Tibial nerve (tissue), 3 donors: ENCODE measurements around the genes GLIS2 and DNAJA3.

DNA sequence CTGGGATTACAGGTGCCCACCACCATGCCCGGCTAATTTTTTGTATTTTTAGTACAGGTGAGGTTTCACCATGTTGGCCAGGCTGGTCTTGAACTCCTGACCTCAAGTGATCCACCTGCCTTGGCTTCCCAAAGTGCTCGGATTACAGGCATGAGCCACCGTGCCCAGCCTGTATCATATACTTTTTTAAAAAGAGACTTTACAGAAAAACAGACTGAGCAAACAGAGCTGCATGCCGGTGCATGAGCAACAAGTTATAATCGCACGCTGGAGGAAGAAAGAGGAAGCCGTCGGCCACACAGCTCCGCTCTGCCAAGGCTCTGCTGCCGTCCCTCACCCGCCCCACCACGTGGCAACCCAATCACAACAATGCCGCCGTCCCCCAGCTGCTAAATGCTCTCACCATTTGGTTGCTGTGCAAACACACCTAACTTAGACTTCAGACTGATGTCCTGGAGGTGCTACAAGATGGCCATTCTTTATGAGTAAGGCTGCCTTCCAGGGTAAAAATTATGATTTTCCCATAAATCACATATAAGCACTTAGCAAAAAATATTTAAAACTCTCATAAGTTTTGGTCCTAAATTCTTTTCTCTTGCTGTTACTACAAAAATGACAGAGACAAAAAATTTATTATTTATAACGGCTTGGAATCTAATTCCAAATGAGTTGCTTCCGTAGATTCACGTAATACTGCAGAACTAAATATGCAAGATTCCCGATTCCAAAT, 83.4 kb downstream of the ADCY9 start:
- PRO-cap, result no peak
- RAMPAGE, long total RNA, 3 experiments, result no peak in any of the 3 experiments

DNA sequence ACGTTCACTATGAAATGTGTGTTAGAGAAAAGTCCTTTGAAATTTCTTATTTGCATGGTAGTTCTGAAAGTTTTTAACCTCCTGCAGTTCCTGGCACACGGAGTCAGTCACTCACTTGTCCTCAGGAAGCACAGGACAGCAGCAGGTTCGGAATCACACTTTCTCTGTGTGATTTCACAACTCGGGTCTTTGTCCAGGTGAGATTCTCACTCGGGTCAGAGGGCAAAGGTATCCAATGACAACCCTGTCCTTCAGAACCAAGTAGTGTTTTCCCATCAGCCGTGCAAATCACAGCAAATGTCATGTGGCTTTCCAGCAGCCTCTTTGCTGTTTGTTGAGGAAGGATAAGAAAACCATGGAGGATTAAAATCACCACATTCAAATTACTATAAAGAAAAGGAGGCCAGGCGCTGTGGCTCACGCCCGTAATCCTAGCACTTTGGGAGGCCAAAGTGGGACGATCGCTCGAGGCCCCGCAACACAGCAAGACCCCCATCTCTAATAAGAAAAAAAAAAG, 22.1 kb downstream of the ADCY9 start:
- PRO-cap, result no peak
- RAMPAGE, long total RNA, 3 experiments, result no peak in any of the 3 experiments

- PRO-cap, result bidirectional peak, plus-strand start at chr16:4184075, minus-strand start at chr16:4183935
- RAMPAGE, long total RNA, 3 experiments, result no peak in any of the 3 experiments
Measured at GRCh38 chr16:4183269-4184403, 58.2 kb downstream of the SRL start.

- PRO-cap, result no peak
- RAMPAGE, long total RNA, 3 experiments, result no peak in any of the 3 experiments
Measured at GRCh38 chr16:4263373-4264063, 9.3 kb downstream of the TFAP4 start.

DNA sequence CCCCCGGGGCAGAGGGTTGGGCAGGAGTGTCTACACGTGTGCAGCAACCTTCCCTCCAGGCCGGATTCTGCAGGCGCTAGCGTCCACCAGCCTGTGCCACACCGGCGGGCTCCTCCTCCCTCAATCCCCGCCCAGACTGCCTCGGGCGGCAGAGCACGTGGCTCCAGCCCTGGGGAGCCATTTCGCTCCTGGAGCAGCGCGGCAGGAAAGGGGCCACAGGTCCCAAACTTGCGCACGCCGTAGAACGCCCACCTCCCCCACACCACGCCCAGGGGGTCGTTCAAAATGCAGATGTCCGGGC, 1.7 kb downstream of the TFAP4 start:
- PRO-cap, result bidirectional peak, plus-strand start at position 191 of the sequence, minus-strand start at position 69 of the sequence
- RAMPAGE, long total RNA, 3 experiments, result no peak in any of the 3 experiments

- PRO-cap, result bidirectional peak, plus-strand start at chr16:4271998, minus-strand start at chr16:4271839
- RAMPAGE, long total RNA, 3 experiments, result no peak in any of the 3 experiments
Measured at GRCh38 chr16:4271528-4272187, 1.2 kb downstream of the TFAP4 start.

DNA sequence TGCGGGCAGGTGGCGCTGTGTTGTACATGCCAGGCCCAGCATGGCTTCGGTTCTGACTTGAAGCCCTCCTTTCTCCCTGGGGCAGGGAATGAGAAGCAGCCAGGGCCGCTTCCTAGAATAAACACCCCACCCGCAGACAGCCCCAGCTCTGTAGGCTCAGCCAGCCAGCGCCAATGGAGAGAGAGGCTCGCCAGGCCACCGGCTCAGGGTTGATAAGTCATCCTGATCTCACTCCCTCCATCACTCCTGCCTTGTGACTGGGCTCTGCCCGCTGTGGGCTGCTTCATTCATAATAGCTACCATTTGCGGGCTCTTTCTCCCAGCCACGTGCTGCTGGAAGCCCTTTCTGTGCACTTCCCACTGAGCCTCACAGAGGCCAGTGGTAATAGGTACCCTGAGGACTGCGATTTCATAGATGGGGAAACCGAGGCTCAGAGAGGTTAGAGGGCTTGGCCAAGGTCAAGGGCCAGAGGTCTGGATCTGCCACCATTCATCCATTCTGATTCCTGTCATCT, 5.9 kb upstream of the GLIS2 start:
- PRO-cap, result no peak
- RAMPAGE, long total RNA, 3 experiments, result no peak in any of the 3 experiments

- PRO-cap, result bidirectional peak, plus-strand start at chr16:4315318, minus-strand start at chr16:4315300; bidirectional peak, plus-strand start at chr16:4315662, minus-strand start at chr16:4315575; bidirectional peak, plus-strand start at chr16:4316067, minus-strand start at chr16:4315872
- RAMPAGE, long total RNA, 3 experiments, result no peak in any of the 3 experiments
Measured at GRCh38 chr16:4315194-4316213, at the start of gene GLIS2. Gene GLIS2 (plus strand): TSS chr16:4316067.

GRCh38 chr16:4324014-4324612, 8.2 kb downstream of the GLIS2 start:
- PRO-cap, result no peak
- RAMPAGE, long total RNA, 3 experiments, result no peak in any of the 3 experiments

DNA sequence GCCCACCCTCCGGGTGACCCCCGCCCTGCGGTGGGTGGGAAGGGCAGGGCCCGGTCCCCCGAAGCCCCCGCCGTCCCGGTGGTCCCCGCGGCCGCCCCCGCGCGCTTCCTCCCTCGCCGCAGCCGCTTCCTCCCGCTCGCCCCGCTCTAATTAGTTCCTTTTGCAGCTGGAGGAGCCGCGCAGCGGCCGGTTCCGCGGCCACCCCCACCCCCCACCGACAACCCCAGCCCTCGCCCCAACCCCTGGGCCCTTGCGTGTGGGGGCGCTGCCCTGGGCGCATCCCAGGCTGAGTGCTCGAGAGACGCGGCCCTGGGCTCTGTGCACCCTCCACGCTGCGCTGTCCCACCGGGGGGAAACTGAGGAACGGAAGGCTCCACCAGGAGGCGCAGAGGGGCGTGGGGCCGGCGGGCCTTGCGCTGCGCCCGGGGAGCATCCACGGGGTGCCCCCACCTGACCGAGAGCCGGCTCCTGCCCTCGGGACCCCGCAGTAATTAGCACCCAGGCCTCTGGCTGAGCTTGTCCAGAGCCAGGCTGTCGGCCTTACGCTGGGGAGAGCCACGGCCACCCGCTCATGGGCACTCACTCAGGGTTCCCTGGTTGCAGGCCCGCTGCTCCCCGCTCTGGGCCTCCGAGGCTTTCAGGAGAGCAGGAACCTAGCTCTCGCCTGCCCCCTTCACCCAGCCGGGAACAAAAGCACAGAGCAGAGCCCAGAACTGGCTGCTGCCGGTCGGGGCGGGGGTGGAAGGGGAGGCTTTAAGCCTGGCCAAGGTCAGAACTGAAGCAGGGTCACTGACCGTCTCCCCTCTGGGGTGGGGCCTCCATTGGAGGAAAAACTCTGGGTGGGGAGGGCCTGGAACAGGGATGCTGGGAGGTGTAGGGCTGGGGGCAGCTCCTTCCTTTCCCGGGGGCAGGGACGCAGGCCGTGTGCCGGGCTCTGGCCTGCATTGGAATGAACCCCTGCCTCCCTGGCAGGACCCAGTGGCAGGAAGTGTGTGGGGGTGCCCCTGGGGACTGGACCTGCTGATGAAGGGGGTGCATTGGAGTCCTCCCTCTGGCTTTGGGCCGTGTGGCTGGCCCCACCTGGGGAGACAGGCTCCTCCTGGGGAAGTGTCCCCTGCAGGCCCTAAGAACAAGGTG, 12.2 kb downstream of the GLIS2 start:
- PRO-cap, result unidirectional peak, minus-strand start at position 638 of the sequence; unidirectional peak, minus-strand start at position 689 of the sequence
- RAMPAGE, long total RNA, 3 experiments, result no peak in any of the 3 experiments

GRCh38 chr16:4344137-4344731, 6.9 kb downstream of the PAM16 start:
- PRO-cap, result no peak
- RAMPAGE, long total RNA, 3 experiments, result no peak in any of the 3 experiments

GRCh38 chr16:4372994-4373580, 1.4 kb downstream of the VASN start:
- PRO-cap, result no peak
- RAMPAGE, long total RNA, 3 experiments, result no peak in any of the 3 experiments

DNA sequence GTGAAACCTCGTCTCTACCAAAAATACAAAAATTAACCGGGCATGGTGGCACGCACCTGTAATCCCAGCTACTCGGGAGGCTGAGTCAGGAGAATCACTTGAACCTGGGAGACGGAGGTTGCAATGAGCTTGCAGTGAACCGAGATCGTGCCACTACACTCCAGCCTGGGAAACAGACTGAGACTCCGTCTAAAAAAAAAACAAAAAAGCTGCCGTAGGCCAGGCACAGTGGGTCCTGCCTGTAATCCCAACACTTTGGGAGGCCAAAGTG, 19.2 kb downstream of the CORO7 start:
- PRO-cap, result no peak
- RAMPAGE, long total RNA, 3 experiments, result no peak in any of the 3 experiments

DNA sequence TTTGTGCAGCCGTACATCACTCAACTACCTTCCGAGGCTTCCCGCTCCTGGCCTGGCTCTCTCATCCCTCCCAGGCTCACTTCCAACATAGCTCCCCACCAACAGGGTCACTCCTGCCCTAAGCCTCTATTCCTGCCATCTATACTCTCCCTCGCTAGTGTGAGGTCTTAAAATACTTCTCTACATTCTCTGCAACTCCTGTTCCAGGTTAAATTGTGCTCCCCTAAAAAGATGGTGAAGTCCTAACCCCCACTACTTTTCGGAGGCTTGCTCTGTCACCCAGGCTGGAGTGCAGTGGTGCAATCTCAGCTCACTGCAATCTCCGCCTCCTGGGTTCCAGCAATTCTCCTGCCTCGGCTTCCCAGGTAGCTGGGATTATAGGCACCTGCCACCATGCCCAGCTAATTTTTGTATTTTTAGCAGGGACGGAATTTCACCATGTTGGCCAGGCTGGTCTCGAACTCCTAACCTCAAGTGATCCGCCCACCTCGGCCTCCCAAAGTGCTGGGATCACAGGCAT, 10.6 kb downstream of the CORO7 start:
- PRO-cap, result no peak
- RAMPAGE, long total RNA, 3 experiments, result no peak in any of the 3 experiments

GRCh38 chr16:4414238-4414991, 2.0 kb downstream of the CORO7 start:
- PRO-cap, result no peak
- RAMPAGE, long total RNA, 3 experiments, result no peak in any of the 3 experiments

- PRO-cap, result bidirectional peak, plus-strand start at chr16:4425874, minus-strand start at chr16:4425739
- RAMPAGE, long total RNA, 3 experiments, result start-site peak on the plus strand in 3 of 3 experiments, at chr16:4425850-4425875 at its widest, 86 to 324 reads per replicate
Measured at GRCh38 chr16:4425699-4426621, at the start of gene DNAJA3. Gene DNAJA3 (plus strand): TSS chr16:4425868.

DNA sequence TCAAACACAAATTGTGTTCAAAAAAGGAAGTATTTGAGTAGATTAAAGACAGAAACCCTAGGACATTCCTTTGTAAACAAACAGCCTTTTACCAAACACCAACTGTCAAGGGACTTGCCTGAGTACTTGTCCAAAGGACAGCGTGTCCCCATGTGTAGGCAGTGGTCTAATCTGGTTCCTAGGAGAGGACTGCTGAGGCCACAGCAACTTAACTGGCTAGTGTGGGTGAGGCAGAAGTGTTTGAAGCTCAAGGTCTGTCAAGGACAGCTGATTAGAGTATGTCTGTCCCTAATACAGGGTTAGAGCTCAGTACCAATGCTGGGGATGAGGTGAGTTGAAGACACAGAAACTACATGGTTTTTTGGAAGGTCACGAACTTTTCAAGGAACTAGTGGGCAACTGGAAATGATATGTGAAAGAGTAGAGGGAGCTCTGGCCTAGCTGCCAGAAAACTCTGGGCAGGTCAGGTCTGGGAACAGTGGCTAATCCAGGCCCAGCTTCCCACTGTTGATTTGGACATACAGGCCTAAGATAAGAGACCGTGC, 10.1 kb downstream of the HMOX2 start:
- PRO-cap, result no peak
- RAMPAGE, long total RNA, 3 experiments, result no peak in any of the 3 experiments

DNA sequence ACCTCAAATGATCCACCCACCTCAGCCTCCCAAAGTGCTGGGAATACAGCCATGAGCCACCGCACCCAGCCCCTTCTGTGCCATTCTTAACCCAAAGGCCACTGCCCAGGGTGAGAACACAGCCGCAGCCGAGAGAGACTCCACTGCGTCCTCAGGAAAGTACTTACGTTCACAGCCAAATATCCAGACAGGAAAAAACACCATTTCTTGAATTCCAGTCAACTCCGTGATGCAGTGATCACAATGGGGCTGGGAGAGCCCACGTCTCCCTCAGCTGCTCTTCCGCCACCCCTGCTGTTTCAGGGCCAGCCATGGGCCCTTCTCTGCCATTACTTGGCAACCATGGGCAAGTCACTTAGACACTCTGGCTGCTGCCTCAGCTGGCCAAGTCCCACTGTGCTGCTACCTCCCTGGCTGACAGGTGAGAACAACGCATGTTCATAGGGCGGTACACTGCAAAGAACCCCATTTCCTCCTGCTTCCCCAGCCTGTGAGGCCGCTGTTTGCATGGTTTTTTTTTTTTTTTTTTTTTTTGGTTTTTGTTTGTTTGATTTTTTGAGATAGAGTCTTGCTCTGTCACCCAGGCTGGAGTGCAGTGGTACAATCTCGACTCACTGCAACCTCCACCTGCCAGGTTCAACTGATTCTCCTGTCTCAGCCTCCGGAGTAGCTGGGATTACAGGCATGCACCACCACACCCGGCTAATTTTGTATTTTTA, 4.2 kb downstream of the CDIP1 start:
- PRO-cap, result no peak
- RAMPAGE, long total RNA, 3 experiments, result no peak in any of the 3 experiments

DNA sequence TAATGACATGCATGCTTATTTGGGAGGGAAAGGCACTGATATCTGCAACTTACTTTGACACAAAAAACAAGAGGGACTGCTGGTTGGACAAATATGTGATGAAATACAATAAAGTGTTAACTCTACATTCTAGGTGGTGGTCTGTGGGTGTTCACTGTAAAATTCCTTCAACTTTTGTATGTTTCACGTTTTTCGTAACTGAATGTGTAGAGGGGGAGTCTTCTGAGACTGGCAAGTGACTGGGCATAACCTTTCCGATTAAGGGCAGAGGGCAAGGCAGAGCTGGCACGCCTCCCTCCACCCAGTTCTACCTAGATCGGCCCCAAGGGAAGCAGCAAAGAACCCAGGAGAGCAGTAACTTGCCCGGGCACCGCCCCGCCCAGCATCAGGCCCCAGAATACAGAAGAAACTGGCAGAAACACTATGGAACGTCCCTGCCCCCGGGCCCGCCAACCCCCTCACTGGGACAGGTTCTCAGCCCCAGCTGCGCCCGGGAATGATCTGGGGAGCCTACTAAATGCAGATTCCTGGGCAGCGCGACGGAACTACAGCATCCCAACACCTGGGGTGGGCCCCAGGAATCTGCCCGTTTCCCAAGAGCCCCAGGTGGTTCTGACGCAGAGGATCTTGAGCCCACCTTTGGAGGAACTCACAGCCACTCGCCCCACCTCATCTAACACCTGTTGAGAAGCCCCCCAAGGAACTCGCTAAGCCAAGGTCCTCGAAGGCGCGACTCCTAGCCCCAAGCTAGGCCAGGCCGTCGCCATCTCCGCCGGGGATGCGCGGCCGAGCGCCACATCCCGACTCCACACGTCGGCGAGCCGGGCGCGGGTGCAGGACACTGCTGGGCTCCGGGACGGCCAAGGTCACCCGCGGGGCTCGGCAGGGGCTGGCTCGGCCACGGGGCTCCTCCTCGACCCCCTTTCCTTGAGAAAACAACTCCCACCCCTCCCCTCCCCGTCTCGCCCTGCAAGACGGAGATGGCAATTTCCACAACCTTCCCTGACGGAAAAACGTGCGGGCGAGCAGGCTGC, 1.1 kb downstream of the CDIP1 start:
- PRO-cap, result unidirectional peak, plus-strand start at position 809 of the sequence
- RAMPAGE, long total RNA, 3 experiments, result no peak in any of the 3 experiments

GRCh38 chr16:4610519-4610790, 4.2 kb downstream of the UBALD1 start:
- PRO-cap, result no peak
- RAMPAGE, long total RNA, 3 experiments, result no peak in any of the 3 experiments